ENCODE measurements around a stretch of chr9.

DNA sequence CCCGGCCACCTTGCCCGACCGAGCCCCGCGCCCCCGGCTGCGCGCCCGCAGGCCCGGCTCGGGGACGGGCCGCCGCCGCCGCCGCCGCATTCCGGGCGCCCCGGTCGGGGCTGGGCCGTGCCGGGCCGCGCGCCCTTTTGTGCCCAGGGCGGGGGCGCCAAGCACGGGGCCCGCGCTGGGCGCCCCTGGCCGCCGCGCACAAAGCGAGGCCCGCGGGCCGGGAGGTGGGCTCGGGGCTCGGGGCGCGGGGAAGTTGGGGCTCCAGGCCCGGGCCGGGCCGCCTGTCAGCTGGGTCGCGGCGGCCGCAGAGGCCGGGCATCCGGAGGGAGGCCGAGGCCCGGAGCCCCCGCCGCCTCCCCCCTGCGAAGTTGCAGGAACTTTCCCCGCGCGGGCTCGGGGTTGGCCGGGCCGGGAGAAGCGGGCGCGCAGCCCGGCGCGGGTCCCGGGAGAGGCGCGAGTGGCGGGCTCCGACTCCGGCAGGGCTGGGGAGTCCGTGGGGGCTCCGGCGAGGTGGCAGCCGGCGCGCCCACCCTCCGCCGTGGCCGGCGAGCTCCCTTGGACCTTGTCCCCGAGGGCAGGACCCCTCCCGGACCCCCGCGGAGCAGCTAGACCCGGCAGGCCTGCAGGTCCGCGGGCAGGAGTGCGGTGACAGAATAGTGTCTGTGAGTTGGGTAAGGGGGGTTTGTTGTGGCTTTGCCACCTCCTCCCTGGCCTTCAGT is 685 bp downstream of the PHF2 start:
- PRO-cap: bidirectional peak, plus-strand start at position 264 of the sequence, minus-strand start at position 39 of the sequence; bidirectional peak, plus-strand start at position 656 of the sequence, minus-strand start at position 658 of the sequence

- PRO-cap: no peak
Observed at GRCh38 chr9:93675313-93675899, 99.0 kb downstream of the PHF2 start.

GRCh38 chr9:94149595-94150148 is 65.4 kb downstream of the PTPDC1 start:
- PRO-cap: no peak

DNA sequence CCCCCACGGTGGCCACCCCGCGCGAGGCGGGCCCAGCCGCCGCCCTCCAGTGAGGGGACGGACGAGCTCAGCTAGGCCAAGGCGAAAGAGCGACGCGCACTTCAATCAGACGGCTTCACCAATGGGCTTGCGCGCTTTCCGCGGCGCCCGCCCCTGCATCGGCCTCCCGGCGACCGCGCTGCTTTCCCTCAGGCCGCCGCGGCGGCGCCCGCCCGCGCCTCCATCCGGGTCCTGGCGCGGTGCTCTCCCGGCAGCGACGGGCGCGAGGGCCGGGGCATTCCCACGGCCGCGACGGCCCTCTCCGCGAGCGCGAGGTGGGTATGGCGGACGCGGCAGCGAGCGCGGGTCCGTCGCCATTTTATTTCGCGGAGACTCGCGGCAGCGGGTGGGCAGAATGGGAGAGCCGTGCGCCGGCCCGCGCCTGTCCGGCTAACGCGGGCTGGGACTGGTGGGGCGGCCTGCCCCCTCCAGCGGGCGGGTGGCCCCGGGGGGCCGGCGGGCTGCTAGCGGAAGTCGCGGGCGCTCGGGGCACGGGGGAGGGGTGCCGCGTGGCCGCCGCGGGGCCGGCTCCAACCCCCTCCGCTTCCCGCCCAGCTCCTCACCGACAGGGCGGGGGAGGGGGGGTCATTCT is 81.9 kb downstream of the PTPDC1 start:
- PRO-cap: bidirectional peak, plus-strand start at position 49 of the sequence, minus-strand start outside the sequence; bidirectional peak, plus-strand start at position 223 of the sequence, minus-strand start at position 360 of the sequence; bidirectional peak, plus-strand start outside the sequence, minus-strand start at position 608 of the sequence

DNA sequence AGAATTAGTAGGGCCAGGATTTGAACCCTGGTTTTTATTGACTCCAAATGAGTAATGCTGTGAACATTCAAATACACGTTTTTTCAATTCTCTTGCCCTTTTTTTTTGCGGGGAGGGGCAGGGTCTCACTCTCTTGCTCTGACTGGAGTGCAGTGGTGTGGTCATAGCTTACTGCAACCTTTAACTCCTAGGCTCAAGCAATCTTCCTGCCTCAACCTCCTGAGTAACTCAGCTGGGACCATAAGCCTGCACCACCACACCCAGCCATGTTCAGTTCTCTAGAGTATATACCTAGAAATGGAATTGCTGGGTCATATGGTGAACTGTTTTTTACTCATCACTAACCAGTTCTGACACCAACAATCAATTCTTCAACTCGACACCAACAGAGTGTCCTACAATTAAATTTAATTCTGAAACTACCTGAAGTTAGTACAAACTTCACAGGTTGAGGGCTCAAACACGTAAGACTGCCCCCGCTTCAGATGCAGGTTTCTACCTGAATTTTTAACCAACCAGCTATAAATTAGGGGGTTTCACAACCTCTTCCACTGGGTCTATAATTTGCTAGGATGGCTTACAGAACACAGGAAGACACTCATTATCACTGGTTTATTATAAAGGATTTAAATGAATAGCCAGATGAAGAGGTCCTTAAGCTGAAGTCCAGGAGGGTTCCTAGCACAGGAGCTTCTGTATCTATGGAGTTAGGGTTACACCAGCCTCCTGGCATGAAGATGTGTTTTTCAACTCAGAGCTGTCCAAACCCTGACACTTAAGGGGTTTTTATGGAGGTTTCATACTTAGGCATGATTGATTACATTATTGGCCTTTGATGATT is 85.3 kb upstream of the ZNF169 start:
- PRO-cap: no peak

DNA sequence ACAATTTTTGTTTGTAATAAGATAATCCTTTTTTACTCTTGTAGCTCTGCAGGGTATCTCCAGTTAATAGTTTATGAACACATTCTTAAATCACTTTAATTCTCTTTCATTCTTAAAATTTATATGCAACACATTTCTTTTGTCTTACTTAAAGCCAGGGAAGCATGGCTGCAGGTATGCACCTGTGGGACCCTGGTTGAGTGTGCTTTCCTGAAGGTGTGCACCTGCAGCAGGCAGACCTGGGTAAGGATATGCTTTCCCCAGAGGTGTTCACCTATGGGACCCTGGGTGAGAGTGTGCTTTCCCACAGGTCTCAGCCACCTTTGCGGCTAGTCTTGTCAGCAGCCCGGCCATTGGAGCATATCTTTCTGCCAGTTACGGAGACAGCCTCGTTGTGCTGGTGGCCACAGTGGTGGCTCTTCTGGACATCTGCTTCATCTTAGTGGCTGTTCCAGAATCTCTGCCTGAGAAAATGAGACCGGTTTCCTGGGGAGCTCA is 70.3 kb downstream of the MFSD14B start:
- PRO-cap: no peak

DNA sequence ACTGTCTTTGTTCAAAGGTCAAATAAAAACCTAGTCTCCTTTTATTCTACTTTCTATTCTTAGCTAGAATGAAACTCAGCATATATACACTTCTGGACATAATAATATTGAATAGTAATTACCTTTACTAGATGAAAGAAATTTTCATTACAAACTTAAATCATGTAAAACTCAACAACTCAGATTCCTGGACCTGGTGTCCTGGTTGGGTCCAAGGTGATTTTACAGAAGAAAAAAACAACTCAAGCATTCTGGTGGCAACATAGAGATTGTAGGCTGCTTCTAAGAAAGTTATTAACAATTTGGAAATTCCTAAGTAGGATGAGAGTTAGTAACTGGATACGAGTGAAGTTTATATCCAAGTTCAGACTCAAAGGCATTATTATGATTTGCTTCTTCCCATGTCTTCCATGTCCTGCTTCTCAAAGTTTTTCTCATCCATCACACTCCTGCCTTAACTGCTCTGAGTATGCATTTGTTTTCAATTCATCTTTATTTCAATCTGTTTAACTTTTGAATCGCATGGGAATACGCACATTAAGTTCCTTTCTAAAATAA is 85.6 kb downstream of the MFSD14B start:
- PRO-cap: no peak

DNA sequence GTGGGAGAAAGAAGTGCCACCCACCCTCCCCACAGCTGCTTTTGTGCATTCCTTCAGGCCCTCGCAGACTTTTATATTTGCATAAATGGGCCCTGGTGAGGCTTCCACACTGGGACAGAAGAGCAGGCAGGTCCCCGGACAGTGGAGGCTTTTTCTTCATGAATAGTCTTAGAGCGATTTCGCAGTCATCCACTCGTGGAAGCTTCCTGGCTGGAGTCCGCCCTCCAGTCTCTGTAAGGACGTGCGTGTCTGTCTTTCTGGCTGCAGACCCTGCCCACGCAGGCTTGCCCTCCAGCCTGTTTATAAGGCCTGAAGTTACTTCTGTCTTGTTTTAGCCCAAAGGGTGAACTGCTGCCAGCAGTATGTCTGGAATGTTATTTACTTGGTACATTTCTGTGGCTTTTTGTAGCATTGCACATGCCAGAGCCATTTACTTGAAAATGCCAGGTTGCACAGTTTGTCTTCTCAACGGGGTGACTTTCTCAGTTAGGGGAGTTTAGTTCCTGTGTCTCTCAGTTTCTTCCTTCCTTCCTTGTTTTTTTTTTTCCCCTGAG is 195.7 kb downstream of the AOPEP start:
- PRO-cap: no peak

DNA sequence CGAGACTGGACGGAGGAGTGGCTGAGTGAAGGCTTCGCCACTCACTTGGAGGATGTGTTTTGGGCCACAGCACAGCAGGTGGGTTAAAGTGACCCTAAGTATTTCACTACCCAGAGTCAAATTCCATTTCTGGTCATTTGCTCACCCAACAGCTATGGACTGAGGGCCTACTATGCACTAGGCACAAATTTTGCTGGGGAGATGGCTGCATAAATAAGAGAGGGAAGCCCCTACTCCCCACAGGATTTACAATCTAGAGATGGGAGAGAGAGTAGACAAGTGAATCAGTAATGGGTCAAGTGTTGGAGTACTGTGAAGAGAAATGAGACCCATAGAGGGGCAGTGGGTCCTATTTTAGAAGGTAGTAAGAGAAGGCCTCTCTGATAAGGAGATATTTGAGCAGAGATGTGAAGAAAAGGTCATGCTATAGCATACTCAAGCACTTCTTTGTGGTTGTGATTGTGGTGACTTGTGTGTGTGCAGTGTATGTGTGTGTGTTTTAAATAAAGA is 197.7 kb downstream of the AOPEP start:
- PRO-cap: no peak

GRCh38 chr9:94966007-94966648 is 239.6 kb downstream of the AOPEP start:
- PRO-cap: no peak

DNA sequence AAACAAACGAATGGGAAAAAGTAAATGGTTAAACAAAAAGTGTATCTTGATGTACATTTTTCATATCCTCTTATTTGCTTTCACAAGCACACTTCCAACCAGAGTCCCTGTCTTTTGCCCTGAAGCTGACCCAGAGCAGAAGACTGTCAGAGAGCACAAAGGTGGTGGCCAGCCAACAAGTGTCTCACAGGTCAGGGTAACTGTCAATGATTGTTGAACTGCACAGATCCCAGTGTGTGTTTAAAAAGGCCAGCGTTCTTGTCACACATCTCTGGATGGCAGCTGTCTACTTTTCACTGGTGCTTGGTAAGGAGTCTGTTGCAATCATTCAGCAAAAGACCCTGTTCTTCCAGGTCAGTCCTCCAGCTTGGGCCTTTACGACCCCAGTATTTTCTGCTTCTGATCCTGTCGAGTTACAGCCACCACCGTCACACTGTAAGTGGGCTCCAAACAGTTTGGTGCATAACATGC is 265.5 kb downstream of the AOPEP start:
- PRO-cap: no peak

DNA sequence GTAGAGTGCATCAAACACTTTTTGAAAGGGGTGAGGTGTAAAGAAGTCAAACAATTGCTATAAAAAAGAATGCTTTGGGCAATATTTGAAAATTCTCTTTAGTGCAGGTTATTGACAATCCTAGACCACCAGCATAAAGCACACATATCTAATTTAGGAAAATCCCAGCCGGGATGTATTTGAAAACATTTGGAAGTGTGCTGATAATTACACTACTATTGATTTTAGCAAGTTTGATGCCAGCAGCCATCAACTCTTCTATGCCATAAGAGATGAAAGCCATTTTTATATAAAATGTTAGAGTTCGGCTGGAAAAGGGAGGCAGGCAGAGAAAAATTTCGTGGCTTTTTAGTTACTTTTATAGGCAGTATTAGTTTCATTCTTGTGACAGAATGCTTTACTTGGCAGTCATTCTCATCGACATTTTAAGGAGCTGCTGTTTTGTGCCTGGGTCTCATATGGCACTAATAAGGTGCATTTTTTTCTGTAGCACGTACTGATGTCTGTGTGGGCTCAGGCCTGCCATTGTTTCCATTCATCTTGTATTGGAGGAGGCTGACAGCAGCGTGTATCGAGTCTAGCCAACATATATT is 285.7 kb downstream of the AOPEP start:
- PRO-cap: no peak

DNA sequence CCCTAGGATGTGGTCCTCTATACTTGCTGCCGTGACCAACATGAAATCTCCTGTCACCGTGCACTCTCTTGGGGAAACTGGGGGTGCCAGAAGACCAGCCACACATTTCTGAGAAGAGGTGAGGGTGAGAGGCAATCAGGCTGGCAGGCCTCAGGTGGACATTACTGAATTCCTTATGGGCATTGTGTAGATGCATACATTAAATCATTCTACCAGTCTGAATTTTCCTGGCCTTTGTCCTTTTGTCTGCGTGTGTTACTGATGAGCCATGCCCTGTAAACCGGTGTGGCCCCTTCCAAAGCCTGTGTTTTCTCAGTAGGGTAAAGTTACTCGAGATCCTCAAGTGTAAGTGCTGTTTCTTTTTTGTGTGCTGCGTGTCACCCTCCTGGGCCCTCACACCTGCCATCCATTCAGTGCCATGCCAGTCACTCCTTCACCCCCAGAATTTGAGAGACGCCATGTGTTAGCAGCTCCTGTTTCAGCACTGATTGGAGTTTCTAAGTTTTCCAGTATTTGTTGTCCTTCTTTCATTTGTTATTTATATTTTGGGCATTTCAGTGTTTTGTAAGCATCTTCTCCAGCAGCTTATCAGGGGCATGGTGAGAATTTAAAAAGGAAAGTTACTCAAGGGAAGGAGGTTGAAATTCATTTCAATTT is 288.3 kb downstream of the FANCC start:
- PRO-cap: no peak

DNA sequence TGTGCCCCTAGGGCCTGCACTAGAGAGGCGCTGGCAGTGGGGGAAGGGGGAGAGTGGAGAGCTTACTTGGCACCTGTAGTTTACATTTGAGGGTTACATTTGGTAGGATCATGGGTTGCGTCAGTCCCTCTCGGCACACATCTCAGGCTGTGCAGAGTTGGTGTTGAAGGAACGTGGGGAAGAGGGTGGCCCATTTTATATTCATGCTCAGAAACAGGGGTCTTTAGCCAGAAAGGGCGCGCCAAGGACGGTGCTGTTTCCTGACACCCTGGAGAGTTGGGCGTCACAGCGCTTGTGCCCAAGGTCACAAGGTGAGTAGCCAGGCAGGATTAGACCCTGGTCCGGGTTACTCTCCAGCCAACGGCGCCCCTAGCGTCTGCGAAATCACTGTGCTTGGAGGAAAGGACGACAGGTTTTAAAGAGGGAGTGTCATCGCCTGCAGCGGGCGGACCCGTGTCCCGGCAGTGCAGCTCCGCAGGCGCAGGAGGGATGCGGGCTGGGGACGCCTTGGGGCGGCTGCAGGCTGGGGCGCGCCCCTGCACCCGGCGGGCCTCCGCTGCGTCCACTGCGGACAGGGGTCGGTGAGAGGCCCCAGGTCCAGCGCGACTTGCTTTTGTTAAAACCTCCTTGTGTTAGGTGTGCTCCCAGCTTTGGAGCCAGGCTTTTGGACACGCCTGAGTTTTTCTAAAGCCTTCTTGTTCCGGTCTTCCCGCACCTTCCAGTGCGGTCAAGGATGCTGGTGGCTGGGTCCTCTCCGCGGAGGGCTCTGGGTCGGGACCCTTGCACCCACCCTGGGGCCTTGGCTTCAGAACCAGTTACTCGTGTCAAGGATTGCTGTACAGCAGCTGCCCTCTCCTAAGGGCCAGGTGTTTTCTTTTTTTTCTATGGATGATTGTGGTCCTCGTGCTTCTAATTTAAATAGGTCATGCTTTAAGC is 272.4 kb downstream of the FANCC start:
- PRO-cap: no peak

DNA sequence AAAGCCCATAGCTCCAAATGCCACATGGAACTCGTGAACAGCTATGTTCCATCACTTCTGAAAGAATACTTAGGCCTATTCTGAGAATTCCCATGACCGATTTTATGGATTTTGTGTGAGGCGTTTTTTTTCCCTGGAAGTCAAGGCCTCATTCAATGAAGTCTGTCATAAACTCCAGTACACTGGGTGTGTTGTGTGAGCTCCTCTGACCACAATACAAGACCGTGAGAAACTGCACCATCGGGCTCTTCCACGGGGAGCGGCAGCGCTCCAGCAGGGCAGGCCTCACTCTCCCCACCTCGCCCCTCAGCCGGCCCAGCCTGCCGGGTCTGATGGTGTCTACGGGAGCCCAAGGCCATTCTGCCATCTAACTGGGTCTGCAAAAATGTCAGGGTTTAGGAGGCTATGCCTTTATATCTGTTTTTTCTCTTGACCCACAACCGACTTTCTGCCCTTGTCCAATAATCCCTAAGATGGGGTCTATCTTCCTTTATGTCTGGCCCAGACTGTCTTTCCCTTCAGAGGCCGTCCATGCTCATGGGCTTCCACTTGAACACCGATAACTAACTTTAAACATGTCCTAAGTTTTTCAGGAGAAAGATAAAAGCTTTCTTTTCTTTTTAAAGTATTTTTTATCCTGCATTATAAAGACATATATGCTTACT is 209.4 kb downstream of the FANCC start:
- PRO-cap: no peak

- PRO-cap: no peak
Observed at GRCh38 chr9:95131166-95132028, 186.1 kb downstream of the FANCC start.

DNA sequence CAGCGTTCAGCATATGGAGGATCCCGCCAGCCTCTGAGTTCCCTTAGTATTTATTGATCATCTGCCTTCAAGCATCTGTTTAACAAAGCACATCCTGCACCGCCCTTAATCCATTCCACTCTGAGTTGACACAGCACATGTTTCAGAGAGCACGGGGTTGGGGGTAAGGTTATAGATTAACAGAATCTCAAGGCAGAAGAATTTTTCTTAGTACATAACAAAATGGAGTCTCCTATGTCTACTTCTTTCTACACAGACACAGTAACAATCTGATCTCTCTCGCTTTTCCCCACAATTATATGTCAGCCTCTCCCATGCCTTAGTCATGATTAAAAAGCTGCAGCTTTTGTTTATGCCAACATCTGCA is 47.6 kb downstream of the FANCC start:
- PRO-cap: no peak

- PRO-cap: no peak
Observed at GRCh38 chr9:95764801-95765467, 110.6 kb upstream of the ERCC6L2 start.

DNA sequence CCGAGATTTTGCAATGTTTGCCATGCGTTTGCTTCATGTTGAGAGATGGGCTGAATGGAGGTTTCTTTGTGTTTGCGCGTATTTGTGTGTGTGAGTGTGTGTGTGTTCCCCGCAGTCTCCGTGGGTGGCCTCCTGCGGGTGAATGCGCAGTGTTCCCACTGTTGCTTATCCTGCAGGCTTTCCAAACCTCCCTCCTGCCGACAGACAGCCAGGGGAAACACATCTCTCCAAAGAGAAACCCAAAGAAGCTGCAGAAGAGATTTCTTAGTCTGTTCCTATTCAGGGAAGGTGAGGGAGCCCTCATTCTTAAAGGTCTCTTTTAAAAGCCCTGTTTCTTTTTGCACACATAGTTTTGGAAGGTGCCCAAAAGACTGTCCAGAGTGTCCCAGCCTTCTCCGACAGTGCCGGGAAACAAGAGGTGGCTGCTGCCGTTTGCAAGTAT is 103.8 kb upstream of the ERCC6L2 start:
- PRO-cap: no peak

- PRO-cap: no peak
Observed at GRCh38 chr9:95874484-95874845, 1.0 kb upstream of the ERCC6L2 start.

Data from REH cell (cell line).